ENCODE data around the gene RIT2.

DNA sequence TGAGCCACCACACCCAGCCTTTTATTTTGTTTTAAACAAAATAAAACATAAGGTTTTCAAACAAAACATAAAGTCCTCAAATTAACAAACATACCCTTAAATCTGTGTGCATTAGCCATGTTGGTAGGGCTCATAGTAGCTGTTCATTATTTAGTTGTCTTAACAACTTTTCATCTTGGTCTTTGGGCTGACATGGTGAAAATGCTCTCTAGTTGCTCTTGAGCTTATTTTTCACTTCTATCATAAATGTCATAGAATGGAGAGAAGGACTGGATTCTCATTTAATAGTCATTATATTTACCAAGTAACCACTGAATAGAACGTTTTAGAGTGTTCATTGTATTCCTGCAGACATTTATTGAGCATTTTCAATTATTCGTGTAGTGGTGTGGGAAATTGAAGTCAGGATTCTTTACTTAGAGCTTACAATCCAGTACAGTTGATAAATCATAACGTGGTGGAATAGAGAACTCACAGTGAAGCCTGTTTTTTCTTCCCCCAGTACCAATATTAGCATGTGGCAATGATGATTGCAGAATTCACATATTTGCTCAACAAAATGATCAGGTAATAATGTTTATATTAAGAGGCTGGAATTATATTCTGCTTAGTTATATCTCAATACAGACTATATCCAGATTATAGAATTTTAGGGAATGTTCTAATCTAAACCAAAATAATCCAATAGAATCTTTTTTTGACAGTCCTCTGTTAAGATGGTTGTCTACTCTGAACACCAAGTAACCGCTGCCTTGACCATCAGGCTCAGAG lies 11.1 kb downstream of the ELP2 start:
- PRO-cap: no peak

- PRO-cap: no peak
Measured at GRCh38 chr18:36177431-36178426, 9.6 kb upstream of the MOCOS start.

GRCh38 chr18:36367937-36368334 lies 70.4 kb downstream of the FHOD3 start:
- PRO-cap: no peak

DNA sequence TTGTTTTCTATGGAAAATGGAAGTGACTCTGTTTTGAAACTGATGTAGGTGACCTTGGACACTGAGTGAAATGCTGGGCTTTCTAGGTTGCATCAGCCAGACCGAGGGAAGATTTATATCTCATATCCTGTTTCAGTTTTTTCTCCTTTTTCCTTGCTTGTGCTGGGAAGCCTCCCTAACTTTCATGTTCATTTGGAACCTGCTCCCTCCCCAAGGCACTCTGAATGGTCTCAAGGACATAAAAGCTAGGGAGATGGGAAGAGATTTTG lies 249.9 kb downstream of the TPGS2 start:
- PRO-cap: no peak

DNA sequence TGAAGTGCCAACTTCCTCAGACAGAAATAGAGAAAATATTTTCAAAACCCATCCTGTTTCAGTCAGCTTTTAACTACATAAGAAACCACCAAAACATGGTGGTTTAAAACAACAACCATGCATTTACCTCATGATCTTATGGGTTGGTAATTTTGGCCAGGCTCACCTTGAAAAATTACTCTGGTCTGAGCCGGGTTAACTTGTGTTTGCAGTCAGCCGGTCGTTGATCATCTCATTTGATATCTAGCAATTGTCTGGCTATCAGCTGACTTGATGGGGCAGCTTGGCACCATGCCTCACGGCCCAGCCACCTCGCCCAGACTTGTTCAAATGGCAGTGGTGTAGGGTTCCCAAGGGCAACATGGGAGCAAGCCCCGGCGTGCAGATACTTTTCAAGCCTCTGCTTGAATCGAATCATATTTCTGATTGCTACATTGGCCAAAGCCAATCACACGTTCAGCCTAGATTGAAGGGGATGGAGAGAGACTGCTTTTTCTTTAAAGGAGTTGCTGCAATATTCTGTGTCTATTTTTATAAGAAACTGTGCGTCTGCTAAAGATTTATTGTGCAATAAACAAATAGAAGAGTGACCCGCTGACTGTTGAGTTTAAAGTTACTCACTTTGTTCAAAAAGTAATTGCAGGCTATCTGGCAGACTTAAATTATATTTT lies 156.5 kb downstream of the TPGS2 start:
- PRO-cap: no peak

GRCh38 chr18:42162694-42162968 lies 207.6 kb downstream of the PIK3C3 start:
- PRO-cap: no peak

DNA sequence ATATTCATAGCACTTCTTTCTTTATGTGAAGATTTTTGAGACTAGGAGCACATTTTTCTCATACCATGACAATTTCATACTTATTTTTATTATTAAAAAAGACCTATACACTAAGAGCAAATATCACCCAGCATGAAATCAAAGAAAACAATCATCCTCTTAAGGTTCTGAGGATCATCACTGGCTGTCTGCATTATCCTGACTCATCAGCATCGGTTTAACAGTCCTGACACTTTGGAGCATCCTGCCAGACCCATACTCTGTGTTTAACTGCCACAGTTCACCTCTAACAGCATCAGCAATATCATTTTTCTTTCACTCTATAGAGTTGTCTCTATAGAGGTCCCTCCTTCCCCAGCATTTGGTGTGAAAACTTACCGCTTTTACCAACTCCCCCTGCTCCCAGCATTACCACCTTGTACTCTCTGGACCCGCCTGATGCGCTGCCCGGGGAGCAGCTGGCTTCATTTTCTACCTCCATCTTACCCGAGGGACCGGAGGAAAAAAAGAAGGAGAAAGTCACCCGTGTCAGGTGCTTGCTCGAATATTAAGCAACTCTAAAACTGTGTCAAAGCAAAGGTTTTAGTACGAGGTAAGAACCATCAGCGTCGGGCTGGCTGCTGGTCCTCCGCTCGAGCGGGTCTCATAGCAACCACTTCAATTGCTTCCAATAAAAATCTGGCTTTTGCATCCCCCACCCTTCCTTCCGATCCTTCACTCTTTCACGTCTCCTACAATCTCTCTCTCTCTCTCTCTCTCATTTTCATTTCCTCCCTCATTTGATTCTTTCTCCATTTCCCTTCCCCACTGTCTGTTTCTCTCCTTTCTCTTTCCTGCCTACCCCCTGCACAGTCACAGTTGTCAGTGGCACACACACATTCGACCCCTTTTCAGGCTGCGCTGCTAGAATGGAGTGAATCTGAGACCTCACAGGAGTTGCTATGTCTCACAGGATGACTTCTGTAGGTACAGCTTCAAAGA lies at the start of gene RIT2:
Gene RIT2 (minus strand): TSS at position 647 of the 981 bp plus-strand sequence.
- PRO-cap: no peak

DNA sequence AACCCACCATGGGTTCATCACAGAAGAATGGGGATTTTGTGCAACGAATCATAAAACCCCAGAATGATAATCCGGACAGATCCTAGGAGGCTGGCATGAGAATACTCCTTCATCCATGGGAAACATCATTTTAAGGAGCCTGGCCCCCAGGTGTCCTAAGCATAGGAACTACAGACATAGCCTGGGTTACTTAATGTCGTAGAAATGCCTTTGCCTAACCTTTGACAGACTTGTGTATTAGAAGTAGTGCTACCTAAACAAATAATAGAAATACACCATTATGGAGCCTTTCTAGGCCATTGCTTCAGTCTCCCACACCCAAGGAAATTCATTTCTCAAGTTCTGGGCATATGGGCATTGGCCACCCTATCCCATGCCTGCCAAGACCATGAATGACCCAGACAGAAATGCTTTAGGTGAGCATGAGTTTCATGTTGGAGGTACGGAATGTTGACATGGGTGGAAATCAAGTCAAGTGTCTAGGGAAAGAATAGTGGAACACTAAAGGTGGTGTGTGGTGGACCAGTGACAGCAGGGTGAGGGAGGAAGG lies 72.6 kb downstream of the SETBP1 start:
- PRO-cap: no peak

DNA sequence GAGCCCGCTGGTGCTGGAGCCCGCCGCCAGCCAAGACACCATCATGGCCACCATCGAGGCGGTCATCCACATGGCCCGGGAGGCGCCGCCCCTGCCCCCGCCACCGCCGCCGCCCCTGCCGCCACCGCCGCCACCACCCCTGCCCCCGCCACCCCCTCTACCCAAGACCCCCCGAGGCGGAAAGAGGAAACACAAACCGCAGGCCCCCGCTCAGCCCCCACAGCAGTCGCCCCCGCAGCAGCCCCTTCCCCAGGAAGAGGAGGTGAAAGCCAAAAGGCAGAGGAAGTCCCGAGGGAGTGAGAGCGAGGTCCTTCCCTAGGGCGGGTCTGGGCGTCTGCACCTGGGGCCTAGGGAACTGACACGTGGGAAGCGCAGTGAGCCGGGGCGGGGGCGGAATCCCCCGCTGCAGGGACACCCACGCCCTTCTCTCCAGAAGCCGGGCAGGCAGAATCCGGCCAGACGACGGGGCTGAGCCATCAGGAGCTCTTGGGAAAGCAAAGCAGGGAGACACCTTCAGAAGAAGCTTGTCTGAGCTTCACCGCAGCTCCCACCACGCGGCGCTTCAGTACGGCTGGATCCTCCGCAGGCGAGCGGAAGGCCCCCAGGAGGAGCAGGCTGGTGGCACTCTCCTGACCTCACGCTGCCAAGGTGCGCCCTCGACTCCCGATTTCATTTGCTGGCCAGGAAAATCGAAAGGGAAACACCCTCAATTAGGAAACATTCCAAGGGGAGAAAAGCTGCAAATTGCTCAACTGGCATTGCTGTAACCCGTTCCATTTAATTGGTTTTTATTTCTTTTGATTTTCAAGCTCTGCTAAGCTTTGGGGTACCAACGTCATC lies 382.9 kb downstream of the SETBP1 start:
- PRO-cap: no peak

DNA sequence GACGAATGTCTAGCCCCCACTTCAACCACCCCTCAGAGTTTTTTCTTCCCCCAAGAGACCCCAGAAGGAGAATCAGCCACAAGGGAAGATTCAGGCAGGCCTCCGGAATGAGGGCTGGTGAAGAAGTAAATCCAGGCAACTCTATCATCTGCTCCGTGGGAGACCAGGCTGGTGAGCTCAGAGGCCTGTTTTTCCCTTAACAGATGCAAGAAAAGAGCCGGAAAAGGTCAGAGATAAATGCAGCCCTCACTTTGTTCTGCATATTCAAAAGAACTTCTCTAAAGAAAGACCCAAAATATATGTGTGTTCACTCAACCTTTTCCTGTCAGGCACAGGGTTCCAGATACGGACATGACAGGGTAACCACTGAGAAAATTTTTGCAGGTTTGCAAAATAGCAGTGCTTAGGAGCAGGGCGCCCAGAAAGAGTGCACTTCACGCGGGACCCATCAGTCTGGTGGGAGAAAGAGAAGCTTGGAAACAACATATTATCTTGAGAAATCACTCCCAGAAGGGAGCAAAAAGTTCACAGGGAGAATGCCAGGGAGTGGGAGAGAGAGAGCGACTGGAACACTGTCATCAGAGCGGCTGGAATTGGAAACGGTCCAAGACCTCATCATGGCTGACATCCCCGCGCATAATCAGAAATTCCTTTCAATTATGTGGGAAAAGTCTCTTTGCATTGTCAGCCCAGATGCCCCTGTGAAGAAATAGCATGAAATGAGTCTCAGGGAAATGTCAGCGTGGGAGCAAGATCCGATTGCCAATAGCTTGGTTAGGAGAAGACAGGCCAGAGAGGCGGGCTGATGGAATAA lies 244.8 kb upstream of the SLC14A2 start:
- PRO-cap: no peak

- PRO-cap: no peak
Measured at GRCh38 chr18:45449441-45449853, 165.8 kb upstream of the SLC14A2 start.

GRCh38 chr18:45686702-45686980 lies 37.3 kb upstream of the SLC14A1 start:
- PRO-cap: no peak

DNA sequence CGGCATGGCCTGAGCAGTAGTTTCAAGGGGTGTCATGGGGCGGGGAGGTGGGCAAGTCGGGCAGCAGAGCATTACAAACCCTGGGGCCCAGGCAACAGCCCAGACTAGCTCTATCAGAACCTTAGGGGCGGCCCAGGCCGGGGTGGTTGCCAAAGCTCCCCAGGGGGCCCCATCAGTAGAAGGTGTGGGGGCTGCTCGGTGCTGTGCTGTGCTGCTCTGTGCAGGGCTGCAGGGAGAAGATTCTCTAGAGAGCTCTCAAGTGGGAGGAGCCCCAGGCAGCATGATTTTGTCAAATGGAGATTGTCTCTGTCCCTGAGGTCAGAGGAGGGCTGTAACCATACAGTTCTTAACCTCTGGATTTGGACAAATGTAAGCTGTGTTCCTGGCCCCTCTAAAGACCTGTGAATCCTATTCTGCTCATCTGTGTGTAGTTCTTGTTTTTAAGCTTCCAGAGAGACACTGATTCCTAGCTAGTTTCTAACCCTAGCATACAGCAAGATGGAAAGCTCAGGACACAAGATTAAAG lies 36.3 kb upstream of the SLC14A1 start:
- PRO-cap: no peak

GRCh38 chr18:45837372-45838058 lies 12.0 kb downstream of the SIGLEC15 start:
- PRO-cap: bidirectional peak, plus-strand start at chr18:45837983, minus-strand start at chr18:45837723

- PRO-cap: no peak
Measured at GRCh38 chr18:46088557-46089386, 9.3 kb downstream of the ATP5F1A start.

DNA sequence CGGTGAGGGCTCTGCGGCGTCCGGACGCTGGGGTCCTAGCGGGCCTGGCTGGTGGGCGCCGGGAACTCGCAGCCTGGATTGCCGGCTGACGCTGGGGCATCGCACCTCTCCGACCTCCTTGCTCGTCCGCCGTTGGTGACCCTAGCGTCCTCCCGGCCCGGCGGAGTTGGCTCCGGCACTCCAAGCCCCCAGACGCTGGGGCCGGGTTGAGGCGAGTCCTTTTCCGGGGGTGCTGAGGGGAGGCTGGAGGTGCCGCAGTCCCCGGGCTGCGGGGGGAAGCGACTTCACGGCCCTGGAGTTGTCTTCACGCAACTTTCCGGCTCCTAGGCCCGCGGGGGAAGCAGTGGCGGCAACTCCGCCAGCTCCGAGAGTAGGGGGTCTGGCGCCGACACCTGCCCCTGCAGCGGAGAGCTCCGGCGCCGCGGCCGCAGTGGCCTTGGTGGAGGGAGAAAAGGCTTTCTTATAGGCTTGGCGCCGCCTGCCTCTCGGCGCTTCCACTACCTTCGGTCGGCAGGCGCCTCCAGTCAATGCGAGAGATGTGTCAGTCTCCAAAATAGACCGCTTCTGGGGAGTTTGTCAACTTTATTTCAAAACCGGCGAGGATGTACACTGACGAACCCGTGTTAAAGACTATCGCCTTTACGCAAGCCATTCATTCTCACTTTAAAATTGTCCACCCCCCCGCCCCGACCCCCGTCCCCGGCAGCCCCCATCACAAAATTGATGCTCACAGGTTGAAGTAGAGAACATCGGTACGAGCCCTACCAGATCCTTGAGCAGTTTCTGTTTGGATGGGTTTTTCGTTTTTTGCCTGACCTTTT lies 813 bp downstream of the C18orf25 start:
- PRO-cap: unidirectional peak, minus-strand start at position 435 of the sequence

DNA sequence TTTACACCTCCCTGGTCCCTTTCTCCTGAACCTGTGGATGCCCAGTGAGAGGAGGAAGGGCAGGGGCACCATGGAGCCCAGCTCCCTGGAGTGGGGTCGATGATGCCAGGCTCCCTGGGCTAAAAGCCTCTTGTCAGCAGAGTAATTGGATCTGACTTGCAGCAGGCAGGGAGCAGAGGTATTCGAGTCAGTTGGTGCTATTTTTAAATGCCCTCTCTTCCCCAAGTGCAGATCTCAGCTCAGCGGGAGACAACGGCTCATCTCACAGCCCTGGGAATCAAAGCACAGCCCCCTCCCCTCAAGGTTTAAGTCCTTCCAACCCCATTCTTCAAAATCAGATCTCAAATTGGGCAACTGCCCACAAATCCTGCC lies 78.0 kb downstream of the RNF165 start:
- PRO-cap: no peak

- PRO-cap: no peak
Measured at GRCh38 chr18:47906962-47907303, 23.5 kb downstream of the SMAD2 start.

DNA sequence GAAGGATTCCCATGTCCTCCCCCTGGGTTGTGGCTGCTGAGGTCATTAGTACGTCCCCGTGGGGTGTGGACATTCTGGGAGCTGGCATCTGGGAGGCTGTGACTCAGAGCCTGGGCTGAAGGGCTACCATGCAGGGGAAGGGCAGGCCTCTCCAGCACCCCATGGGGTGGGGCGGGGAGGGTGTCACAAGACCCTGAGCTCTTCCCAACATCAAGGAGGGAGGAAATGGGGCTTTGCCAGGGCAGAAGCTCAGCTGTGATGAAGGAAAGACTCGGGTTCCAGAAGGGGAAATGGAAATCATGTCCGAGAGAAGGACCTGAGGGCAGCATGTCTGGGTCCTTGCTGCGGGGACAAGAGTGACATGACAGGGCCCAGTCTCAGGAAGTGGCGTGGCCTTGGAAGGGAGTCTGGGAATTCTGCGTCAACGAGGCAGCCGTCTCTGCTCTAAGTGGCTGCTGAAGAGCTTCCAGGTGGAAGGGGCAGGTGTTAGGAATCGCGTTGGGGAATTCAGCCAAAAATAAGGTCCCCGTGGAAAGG lies 105.9 kb upstream of the SMAD2 start:
- PRO-cap: no peak

GRCh38 chr18:48133805-48134028 lies 203.3 kb upstream of the SMAD2 start:
- PRO-cap: no peak

Measured in gallbladder (tissue), 1 donor.